Glomerular endothelial cell (primary cell): ENCODE measurements around a stretch of chr10.

DNA sequence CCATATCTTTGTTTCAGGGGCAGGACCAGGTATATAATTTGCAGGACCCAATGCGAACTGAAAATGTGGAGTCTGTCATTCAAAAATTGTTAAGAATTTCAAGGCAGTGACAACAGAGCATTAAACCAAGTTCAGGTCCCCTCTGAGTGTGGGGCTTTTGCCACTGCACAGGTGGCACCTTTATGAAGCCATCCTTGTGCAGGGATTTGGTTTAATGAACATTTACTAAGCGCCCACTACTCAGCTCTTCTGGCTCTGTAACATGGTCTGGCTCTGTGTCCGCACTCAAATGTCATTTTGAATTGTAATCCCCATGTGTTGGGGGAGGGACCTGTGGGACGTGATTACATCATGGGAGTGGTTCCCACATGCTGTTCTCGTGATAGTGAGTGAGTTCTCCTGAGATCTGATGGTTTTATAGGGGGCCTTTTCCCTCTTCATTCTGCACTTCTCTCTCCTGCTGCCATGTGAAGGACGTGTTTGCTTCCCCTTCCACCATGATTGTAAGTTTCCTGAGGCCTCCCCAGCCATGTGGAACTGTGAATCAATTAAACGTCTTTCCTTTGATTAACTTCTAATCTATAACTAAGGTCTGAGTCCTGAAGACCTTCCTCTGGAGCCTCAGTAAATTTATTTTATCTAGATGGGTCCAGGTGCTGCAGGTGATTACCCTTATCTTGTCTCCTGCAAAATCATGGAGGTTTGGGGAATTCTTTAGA lies 12.7 kb downstream of the ADIRF start:
- RAMPAGE, long total RNA, result no peak

DNA sequence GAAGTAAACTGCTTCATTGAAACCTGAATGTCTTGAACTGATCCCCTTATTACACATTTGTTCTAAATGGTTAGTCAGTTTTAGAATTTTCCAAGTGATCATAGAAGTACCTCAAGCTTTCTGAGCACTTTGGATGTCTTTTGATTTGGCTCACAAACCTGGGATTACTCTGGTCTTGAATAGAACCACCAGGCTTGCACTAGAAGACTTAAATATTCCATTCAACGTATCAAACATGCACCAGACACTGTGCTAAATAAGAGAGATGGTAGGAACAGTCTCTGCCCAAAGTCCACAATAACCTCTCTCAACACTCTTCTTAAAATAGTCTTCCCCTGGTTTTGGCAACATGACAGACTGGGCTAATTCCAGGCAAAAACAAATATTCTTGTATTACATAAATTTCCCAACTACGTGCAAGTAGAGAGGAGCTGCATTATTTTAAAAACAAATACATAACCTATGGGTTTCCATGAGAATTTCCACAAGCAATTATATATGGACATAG lies 64.9 kb upstream of the PAPSS2 start:
- RAMPAGE, long total RNA, result no peak

GRCh38 chr10:87661572-87662477 lies 2.1 kb downstream of the PAPSS2 start:
- RAMPAGE, long total RNA, result no peak

- RAMPAGE, long total RNA, result no peak
Observed at GRCh38 chr10:87693995-87694515, 34.4 kb downstream of the PAPSS2 start.

DNA sequence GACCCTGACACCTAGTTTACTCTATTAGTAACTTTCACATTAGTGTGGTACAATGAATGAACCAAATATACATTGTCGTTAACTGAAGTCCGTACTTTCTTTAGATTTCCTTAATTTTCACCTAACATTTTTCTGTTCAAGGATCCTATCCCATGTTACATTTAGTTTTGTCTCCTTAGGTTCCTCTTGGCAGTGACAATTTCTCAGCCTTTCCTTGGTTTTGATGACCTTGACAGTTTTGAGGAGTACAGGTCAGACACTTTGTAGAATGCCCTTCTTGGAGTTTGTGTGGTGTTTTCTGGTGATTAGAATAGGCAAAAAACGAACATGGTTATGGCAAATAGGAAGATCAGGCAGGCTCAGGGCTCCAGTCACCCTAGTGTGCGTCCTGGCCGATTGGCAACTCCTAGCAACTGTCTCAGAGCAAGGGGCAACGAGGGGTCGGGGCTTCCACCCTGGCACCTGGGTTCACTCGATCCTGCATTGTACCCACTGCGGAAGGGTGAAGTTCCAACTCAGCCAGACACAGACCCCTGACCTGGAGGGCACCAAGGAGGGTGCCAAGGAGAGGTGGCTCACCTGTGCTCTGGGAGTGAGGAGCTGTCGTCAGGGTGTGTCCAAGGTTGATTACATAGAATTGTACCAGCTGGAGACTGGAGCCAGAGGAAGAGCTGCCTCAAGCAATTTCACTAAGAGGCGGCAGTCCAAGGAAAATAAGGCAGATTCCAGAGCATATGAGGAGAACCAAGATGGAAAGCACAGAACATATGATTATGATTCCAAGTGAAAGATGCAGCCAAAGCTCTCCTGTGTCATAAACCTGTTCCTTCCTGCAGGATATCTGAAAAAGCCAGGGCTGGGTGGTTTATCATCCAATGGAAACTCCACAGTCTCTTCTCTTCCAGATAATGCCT lies 37.5 kb downstream of the PAPSS2 start:
- RAMPAGE, long total RNA, result no peak

GRCh38 chr10:87732914-87733445 lies 73.3 kb downstream of the PAPSS2 start:
- RAMPAGE, long total RNA, result no peak

DNA sequence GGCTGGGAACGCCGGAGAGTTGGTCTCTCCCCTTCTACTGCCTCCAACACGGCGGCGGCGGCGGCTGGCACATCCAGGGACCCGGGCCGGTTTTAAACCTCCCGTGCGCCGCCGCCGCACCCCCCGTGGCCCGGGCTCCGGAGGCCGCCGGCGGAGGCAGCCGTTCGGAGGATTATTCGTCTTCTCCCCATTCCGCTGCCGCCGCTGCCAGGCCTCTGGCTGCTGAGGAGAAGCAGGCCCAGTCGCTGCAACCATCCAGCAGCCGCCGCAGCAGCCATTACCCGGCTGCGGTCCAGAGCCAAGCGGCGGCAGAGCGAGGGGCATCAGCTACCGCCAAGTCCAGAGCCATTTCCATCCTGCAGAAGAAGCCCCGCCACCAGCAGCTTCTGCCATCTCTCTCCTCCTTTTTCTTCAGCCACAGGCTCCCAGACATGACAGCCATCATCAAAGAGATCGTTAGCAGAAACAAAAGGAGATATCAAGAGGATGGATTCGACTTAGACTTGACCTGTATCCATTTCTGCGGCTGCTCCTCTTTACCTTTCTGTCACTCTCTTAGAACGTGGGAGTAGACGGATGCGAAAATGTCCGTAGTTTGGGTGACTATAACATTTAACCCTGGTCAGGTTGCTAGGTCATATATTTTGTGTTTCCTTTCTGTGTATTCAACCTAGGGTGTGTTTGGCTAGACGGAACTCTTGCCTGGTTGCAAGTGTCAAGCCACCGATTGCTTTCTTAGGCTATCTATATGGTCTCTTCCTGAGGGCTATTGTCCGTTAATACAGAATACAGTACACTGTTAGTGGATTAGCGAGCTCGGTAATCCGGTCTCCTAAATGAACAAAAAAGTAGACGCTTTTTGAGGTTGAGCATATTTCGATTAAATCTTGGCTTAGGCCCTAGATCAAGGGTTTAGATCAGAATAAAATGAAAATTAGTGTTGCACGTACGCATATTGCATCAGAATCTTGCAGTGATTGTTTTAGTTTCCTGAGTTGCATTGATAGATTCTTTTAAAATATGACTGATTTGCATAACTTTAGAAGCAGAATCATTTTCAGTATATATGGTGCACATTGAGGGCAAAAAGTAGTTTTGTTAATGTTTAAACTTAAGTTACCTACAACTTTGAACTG lies 982 bp downstream of the PTEN start:
- RAMPAGE, long total RNA, result no peak

DNA sequence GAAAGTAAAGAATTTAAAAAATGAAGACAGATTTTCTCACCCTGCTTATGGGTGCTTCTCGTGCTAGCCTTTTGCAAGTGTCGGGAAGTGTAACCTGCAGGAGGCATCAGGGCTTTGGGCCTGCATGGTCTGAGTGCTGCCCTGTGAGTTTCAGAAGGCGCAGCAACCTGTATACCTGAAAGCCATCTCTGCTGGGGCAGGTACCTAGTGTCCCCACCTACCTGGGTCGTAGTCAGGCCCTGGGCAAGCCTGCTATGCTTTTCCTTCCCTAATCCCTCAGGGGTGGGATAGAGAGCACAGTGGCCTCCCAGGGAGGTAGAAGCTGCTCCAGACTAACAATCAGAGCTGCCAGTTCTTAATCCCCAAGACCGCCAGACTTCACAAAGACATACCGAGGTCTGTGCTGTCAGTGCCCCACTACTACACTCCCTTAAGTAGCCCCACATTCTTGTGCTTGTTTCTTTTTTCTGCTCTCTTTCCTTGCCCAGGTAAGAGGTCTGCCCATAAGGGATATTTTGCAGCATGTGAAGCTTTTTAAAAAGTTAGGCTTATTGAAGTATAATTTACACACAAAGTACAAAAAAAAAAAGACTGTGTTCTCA lies 52.0 kb downstream of the PTEN start:
- RAMPAGE, long total RNA, result no peak

GRCh38 chr10:87938112-87938648 lies 74.8 kb downstream of the PTEN start:
- RAMPAGE, long total RNA, result no peak

GRCh38 chr10:87945986-87947178 lies 83.0 kb downstream of the PTEN start:
- RAMPAGE, long total RNA, result no peak

- RAMPAGE, long total RNA, result no peak
Observed at GRCh38 chr10:88027523-88027991, 164.1 kb downstream of the PTEN start.

- RAMPAGE, long total RNA, result no peak
Observed at GRCh38 chr10:88062477-88062765, 199.0 kb downstream of the PTEN start.

GRCh38 chr10:88091334-88092238 lies 228.2 kb downstream of the PTEN start:
- RAMPAGE, long total RNA, result no peak

GRCh38 chr10:88234232-88234762 lies 348.8 kb downstream of the RNLS start:
- RAMPAGE, long total RNA, result no peak

- RAMPAGE, long total RNA, result no peak
Observed at GRCh38 chr10:88386931-88387603, 196.1 kb downstream of the RNLS start.

GRCh38 chr10:88475509-88475894 lies 107.6 kb downstream of the RNLS start:
- RAMPAGE, long total RNA, result no peak

GRCh38 chr10:88545249-88545736 lies 37.8 kb downstream of the RNLS start:
- RAMPAGE, long total RNA, result no peak

GRCh38 chr10:88792845-88793066 lies 9.8 kb upstream of the LIPM start:
- RAMPAGE, long total RNA, result no peak

DNA sequence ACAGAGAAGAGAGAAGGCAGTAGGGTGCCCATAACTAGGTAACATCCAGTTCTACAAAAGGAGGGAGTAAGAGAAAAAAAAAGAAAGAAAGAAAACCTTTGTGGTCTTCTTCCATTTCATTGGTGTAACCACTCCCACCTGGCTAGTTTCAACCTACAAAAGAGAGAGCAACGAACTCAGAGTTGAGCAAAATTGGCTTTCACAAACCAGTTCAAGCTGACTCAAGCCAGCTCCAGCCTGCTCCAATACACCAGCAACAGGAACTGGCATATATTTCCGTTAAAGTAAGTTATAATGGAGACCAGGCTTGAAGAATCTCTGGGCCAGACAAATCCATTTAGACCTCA lies 10.4 kb downstream of the ANKRD22 start:
- RAMPAGE, long total RNA, result no peak

DNA sequence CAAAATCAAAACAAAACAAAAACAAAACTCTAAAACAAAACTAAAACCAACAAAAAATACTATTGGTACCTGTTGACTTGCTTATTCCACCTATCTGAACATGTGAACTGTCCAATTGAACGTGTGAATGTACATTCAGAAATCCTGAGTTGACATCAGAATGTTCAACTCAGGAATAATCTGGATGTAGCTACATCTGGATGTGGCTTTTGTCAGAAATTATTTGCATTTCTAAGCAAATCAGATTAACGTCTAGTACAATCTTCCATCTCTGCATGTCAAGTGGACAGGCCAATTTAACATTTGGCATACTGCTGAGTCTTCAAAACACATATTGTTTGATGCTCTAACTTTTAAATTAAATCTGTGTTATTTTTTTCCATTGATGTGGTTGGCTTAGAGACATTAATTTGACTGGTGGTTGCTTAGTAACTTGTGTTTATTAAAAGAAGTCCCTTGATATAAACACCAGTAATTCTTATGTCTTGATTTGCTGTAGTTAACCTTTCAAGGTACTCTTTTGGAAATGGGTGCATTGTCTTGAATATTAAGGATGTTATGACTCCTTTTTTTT lies 3.4 kb downstream of the STAMBPL1 start:
- RAMPAGE, long total RNA, result no peak